Metastatic Breast Carcinoma in the Ovary (tissue), 3 donors: ENCODE measurements around the genes ARHGEF37 and SLC26A2.

DNA sequence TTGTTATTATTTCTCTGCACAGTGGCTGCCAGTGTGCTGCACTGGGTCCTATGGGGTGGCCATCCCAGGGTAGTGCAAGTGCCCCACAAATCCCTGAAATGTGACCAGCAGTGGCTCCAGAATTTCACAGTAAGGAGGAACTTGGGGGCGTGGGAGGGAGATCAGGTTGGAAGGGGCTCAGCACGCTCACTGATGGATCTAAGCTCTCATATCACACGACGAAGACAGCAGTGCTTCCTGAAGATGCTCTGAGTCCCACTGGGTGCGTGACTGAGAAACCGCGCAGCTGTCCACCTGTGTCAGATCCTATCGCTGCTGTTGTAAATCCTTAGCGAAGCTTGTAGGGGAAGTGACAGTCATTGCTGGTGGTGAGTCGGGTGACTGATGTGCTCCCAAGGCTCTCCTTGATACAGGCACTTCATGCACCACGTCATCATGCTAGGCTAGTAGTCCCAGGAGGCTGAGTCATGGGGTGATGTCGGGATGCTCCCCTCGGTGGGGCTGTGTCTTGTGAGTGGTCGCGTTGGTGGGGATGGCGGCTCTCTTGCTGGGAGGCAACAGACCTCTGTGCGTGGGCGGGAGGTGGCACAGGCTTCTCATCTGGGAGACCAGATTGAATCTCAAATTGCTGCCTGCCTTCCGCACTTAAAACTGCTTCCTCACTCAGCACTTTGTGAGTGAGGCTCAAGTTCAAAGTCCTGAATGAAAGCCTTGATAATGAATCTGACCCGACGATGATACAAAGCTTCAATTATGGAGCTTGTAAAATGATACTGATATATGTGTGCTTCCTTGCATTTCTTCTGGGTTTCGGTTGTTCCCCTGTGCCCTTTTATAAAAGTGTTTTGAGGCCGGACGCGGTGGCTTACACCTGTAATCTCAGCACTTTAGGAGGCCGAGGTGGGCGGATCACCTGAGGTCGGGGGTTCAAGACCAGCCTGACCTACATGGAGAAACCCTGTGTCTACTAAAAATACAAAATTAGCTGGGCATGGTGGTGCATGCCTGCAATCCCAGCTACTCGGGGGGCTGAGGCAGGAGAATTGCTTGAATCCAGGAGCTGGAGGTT is 84.7 kb downstream of the CSNK1A1 start:
- PRO-cap, 3 experiments = no peak in any of the 3 experiments

DNA sequence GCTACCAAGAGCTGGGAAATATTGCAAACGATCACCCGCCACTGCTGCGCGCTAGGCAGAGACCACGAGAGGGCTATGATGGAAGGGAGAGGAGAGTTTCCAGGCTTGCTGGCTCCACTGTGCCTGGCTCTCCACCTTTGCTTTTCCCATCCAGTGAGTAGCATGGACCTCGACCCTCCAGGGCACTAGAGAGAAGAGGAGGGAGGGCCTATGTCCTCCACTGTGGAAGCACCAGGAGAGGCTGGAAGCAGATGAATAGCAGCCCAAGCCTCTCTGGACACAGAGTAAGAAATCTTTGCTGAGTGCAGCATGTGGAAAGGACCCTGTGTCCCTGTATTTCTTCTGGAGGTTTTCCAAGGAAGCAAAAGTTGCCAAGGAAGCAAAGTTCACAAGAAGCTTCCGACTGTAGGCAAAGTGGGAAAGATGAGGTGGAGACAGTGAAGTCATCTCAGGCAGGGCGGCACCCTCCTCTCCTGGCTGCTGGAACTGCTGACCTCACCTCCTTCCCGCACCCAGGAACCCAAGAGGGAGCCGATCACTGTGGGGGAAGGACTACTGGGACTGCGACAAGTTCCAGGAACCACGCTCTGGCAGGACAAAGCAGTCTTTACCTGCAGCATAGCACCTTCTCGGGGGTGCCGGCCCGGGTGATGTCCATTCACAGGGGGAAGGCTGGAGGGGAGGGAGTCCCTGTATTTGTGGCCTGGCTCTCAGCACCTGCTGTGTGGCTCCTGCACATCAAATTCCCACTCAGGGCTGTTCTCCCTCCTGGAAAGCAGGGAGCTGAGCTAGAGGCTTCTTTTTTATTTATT is 79.6 kb downstream of the CSNK1A1 start:
- PRO-cap, 3 experiments = peak in 2 of 3 experiments; most common plus-strand start position 549 of the sequence (in 1); most common minus-strand start position 488 of the sequence (in 2)

- PRO-cap, 3 experiments = peak in 1 of 3 experiments; most common plus-strand start chr5:149522131 (in 1); most common minus-strand start chr5:149521926 (in 1)
These were observed 29.3 kb downstream of the CSNK1A1 start for GRCh38 chr5:149521787-149522463.

- PRO-cap, 3 experiments = peak in 3 of 3 experiments; most common plus-strand start chr5:149581352 (in 2); most common minus-strand start chr5:149581232 (in 2)
These were observed at the start of gene ARHGEF37 for GRCh38 chr5:149580953-149582063. ARHGEF37 (plus strand) TSS chr5:149581498.

GRCh38 chr5:149608559-149608921 is 27.2 kb downstream of the ARHGEF37 start:
- PRO-cap, 3 experiments = peak in 1 of 3 experiments; most common plus-strand start chr5:149608749 (in 1)

GRCh38 chr5:149618523-149619455 is 37.5 kb downstream of the ARHGEF37 start:
- PRO-cap, 3 experiments = no peak in any of the 3 experiments

GRCh38 chr5:149621488-149622101 is 40.3 kb downstream of the ARHGEF37 start:
- PRO-cap, 3 experiments = no peak in any of the 3 experiments

GRCh38 chr5:149675483-149676527 is 54.3 kb upstream of the PPARGC1B start:
- PRO-cap, 3 experiments = no peak in any of the 3 experiments

DNA sequence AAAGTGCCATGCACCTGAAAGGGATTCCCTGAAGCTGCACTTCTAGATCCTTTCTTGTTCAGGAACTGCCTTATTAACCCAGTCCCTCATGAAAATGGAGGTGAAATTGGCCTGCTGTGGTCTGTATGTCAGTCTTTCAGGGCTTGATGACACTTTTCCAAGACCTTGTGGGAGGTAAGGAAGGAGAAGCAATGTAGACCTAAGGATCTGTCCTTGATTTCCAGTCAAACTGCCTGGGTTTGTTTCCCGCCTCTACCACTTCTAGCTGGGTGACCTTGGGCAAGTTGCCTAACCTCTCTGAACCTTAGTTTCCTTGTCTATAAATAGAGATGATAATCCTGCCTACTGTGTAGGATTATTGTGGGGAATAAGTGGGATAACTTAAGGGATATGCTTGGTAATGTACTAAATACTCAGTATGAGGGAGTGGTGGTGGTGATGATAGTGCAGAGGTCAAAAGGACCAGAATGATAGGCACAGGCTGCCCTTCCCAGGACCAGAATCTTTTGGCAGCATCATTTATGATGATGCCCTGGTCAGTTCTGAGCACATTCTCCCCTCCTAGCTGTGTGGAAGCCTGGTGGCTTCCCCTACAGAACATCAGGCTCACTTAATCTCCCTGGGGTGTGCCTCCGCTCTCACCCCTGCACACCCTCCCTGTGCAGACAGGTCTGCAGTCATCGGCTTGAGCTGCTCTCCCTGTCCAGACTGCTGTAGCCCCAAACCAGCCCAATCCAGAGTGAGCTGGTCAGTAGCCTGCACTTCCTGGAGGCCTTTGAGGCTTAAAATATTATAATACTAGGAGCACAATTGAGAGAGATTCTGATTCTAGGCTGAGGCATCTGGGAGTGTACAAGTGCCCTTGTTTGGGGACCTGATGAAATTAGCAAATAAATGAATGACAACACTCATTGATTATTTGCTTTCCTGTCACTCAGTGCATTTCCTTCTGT is 59.9 kb downstream of the PPARGC1B start:
- PRO-cap, 3 experiments = no peak in any of the 3 experiments

DNA sequence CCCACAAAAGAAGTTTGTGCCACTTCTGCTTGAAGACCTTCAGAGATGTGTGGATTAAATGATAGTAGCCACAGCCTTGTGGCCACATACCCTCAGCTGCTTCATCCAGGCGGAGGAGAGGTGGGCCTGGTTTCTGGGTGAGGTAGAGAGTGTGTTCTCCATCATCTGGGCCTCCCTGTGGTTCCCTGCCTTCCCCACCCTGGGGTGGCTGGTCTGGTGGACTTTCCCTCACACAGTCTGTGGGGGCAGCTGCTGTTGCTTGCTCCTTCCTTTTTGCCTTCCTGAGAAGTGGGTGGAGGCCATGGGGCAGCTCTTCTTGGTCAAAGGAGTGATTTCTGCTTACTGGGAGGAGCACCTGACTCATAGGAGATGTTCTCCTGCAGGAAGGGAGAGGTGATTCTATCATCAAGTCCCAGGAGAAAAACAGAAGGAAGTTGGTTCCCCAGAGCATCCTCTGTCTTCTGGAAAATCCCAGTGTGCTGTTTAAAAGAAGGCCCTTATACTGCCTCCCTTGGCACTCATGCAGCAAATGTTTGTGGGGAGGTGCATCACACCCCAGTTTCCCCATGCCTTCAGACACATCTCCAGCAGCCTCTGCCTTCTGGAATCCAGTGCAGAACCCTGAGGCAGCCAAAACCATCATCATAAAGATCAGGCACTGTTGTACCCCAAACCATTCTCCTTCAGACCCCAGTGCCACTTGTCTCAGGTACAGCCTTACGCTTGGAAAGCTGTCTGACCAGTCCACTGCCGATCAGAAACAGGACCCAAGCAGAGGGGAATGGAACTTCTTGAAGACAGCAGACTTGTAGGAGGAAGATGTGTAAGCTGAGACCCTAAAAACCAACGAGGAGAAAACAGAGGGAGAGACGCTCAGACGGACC is 63.1 kb downstream of the PPARGC1B start:
- PRO-cap, 3 experiments = no peak in any of the 3 experiments

- PRO-cap, 3 experiments = no peak in any of the 3 experiments
These were observed 69.0 kb downstream of the PPARGC1B start for GRCh38 chr5:149798913-149799719.

DNA sequence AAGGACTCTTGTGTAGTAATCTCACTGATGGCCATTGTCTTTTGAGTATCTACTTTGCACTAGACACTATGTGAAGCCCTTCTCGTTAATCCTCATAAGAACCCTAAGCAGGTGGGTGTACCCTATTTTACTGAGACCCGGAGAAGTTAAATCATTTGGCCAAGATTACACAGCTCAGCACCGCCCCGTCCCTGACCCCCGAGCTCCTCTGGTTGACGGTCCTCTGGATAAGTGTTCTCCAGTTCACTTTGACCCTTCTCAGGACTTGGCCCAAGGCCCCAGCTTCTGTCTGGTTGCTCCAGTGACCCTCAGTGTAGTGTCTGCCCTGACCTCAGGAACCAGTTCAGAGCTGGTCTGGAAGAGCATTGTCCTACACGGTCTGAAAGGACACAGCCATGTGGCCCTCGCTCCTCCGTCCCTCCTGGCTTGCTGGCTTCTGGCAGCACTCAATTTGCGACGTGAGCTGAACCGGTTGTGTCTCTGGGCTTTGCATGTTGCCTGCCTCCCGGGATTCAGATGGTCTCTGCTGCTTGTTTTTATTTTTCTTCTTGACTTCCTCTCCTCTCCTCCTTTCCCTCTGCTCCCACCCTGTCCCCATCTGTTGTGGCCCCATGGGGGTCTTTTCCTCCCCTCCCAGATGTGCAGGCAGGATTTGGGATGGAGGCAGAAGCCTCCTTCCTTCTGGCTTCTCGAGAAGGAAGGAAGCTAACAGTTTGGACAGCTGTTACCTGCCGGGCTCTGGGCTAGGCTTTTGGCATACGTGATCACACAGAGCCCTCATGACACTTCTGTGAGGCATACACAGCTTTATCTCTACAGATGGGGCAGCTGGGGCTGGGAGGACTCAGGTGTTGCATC is 72.0 kb downstream of the PPARGC1B start:
- PRO-cap, 3 experiments = no peak in any of the 3 experiments

DNA sequence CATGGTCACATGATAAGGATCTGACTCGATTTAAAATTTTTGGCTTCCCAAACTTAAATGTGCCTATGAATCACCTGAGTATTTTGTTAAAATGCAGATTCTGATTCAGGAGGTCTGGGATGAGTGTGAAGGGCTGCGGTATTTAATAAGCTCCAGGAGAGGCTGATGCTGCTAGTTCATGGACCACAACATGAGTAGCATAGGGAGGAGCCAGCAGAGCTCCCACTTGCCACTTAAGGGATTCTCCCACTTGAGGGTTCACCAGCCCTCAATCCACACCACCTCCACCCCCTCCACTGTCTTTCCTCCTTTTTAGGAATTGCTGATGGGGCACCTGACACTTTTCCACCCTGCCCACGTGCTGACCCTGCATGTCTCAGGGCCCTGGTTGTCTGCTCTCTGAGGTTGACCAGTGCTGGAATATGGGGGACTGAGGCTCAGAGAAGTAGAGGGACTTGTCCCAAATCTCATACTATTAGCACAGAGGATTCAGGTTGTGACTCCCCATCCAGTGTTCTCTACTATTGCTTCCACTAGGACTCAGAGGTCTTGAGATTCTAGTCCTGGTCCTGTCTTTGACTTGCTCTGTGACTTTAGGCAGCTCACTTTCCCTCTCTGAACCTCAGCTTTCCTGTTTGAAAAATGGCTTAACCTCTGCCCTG is 72.7 kb downstream of the PPARGC1B start:
- PRO-cap, 3 experiments = no peak in any of the 3 experiments

GRCh38 chr5:149803508-149804379 is 73.6 kb downstream of the PPARGC1B start:
- PRO-cap, 3 experiments = no peak in any of the 3 experiments

DNA sequence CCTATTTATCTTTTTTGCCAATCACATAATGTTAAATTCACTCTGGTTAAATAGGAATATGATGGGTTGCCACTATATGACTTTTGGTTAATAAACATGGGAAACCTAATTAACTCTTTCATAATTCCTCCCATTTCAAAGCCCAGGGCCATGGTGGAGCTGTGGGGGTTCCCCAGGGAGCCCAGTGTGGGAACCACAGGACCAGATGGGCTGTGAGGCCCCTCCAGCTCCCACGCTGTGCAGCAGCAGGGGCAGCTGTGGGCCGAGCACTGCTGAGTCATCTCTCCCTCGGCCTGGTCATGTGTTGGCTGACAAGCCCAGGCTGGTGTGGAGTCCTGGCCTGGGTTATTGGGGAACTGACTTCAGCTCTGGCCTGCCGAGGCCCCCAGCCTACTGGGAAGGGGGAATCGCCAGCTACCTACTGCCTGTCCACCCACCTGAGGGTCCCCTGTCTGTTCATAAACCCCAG is 75.7 kb downstream of the PPARGC1B start:
- PRO-cap, 3 experiments = peak in 1 of 3 experiments; most common plus-strand start position 322 of the sequence (in 1); most common minus-strand start position 271 of the sequence (in 1)

- PRO-cap, 3 experiments = no peak in any of the 3 experiments
These were observed 102.8 kb downstream of the PDE6A start for GRCh38 chr5:149841684-149842273.

- PRO-cap, 3 experiments = peak in 3 of 3 experiments; most common plus-strand start chr5:149960914 (in 3); most common minus-strand start chr5:149960571 (in 2)
These were observed at the start of gene SLC26A2 for GRCh38 chr5:149960422-149961500. SLC26A2 (plus strand) TSS chr5:149960758.

DNA sequence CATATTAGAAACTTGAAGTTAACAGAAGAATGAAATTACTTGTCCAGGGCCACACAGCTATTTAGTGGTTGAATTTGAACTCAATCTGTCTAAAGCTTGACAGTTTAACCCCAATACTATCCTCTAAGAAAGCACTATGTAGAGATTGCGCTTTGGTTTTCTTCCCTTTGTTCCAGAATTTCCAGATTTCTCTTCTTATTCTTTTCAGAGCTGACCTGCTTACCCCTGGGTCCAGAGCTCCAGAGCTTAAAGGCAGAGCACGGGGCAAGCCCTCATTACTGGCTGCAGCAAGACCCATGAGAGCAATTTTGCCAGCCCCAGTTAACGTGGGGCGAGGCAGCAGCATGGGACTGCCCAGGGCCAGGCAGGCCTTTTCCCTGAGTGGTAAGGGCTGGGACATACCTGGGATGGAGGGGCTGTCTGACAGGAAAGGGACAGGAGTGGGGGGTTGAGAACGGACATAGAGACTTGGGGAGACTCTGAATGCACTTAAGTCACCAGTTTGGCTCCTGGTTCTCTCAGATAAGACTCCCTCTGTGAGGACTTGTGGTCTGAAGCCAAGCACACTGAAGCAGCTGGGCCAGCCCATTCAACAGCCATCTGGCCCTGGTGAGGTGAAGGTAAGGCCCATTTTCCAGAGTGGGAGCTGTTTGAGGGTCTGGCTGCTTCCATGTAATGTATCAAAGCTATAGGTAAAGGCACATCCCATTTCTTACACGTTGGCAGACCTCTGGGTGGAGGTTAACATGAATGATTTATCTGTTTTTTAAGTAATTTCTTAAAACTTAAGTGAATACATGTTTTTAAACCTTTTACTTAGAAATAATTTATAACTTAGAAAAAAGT is 26.2 kb downstream of the HMGXB3 start:
- PRO-cap, 3 experiments = no peak in any of the 3 experiments

DNA sequence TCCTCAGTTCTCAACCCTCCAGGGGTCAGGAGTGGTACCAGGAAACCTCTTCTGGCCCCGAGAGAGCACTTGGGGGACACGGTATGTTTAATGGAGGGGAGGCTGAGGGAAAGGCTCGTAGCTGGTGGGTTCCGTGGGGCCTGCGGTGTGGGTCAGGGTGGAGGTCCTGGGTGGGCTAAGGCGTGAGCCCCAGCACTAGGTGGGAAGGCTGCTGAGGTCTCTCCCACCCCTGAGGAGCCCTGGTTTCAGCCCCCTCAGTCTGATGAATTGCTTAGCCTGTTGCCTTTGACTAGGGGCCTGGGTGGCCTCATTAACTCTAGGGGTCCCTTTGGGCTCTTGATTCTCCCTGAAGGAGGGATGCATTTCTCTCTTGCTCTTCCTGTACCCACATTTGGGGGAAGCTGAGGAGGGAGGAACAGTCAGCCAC is 34.0 kb downstream of the CSF1R start:
- PRO-cap, 3 experiments = no peak in any of the 3 experiments

DNA sequence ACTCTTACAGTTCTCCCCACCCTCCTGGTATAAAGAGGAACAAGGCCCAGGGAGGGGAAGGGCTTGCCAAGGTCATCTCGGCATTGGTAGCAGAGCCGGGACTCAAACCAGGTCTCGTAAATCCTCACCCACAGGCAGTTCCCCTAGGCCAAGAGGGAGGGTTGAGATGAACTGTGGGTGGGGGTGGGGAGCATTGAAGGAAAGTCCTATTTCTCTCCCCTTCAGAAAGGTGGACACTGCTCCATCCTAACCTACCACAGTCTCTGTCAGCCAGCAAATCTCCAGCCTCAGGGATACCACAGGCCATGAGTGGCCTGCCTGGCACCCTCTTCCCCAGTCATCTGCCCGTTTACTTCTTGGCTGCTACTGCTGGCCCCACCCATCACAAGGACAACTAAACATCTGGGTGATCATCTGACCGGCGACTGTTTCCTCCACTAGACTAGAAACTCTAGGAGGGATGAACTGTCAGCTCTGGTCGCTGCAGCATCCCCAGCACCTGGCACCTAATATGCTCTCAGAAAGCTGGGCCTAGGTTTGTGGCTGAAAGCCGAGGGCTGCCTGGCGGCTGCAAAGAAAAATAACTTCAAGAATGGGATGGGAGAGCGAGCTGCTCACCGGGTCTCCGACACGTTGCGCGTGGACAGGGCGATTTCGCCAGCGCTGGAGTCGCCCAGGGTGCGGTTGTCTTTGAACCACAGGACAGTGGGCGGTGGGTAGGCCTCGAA is 23.3 kb downstream of the PDGFRB start:
- PRO-cap, 3 experiments = no peak in any of the 3 experiments